Brain (tissue), 1 donor: ENCODE measurements around a stretch of chr12.

- RRBS, result no CpG with 5 or more reads among the region's 8 CpGs
These were observed 9.7 kb downstream of the IQSEC3 start for GRCh38 chr12:76257-76603.

DNA sequence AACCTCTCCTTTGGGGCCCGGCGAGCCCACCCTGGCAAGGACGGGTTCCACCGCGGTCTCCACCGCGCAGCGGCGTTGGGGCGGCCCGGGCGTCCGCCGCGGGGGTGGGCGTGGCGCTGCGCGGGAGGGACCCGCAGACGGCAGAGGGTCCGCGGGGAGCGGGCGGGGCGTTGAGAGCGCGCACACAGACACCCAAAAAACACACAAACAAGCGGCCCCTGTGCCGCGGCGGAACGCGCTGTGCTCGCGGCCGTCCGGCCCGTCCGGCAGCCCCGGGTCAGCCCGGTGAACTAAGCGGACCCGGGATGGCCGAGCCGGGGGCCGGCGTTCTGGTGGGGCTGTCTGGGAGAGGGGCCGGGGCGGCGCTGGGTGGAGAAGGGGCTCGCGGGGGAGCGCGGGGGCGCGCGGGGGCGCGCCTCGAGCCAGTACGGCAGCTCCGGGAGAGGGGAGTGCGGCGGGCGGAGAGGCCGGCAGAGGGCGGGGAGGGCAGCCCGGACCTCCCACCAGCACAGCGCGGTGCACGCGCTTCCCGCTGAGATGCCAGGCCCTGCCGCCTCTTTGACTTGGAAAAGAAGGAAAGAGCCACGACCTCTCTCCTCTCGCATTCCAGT, 10.4 kb downstream of the SLC6A12 start:
- RRBS, result 11% methylated on average over 11 of the region's 77 CpGs

- RRBS, result no CpG with 5 or more reads among the region's 9 CpGs
These were observed 1.8 kb downstream of the SLC6A12 start for GRCh38 chr12:212209-212519.

DNA sequence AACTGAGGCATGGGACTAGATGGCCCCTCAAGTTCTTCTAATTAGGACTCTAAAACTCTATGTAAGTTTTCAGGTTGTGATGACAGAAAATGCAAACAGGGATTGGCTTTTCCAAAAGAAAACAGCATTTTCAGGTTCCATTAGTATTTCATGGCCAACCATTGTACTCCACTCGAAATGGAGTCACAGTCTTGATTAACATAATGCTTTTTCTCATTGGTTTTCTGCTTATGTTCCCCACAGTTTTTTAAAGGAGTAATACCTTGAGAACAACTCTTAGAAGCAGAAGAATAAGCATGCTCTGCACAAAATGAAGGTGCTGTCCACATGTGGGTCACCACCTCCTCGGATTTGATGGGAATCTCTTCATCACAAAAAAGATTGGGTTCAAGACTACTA, 34.1 kb upstream of the SLC6A13 start:
- RRBS, result no CpG with 5 or more reads among the region's 2 CpGs

- RRBS, result 1% methylated on average over 10 of the region's 40 CpGs
These were observed 741 bp downstream of the KDM5A start for GRCh38 chr12:388007-389150.

GRCh38 chr12:453251-454094, 6.3 kb upstream of the B4GALNT3 start:
- RRBS, result 14% methylated on average over 11 of the region's 68 CpGs

GRCh38 chr12:532719-533469, 73.2 kb downstream of the B4GALNT3 start:
- RRBS, result no CpG with 5 or more reads among the region's 7 CpGs

DNA sequence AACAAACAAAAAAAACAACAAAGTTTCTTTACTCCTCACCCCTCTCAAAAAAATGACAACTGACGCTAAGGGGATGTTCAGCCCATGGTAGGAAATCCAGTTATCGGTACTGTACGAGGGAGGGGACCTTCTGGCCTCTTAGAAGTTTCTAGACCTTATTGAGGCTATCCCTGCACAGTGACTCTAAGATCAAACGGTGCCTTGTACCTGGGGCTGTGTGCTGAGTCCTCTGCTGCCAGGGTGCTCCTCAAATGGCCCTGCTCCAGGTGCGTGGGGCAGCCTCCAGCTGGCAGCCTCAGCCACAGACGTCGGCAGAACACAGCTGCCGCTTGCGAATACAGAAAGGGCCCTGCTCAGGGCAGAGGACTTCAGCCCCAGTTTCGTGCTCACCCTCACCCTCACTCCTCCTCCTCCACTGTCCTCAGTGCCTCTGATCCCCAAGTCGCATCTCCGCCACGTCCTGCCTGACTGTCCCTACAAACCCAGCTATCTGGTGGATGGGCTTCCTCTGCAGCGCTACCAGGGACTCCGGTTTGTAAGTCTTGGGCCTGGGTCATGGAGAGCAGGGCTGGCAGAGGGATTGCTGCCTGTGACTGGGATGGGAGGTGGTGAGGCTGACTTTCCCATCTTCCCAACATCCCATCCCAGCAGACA, 90.9 kb downstream of the B4GALNT3 start:
- RRBS, result no CpG with 5 or more reads among the region's 15 CpGs

DNA sequence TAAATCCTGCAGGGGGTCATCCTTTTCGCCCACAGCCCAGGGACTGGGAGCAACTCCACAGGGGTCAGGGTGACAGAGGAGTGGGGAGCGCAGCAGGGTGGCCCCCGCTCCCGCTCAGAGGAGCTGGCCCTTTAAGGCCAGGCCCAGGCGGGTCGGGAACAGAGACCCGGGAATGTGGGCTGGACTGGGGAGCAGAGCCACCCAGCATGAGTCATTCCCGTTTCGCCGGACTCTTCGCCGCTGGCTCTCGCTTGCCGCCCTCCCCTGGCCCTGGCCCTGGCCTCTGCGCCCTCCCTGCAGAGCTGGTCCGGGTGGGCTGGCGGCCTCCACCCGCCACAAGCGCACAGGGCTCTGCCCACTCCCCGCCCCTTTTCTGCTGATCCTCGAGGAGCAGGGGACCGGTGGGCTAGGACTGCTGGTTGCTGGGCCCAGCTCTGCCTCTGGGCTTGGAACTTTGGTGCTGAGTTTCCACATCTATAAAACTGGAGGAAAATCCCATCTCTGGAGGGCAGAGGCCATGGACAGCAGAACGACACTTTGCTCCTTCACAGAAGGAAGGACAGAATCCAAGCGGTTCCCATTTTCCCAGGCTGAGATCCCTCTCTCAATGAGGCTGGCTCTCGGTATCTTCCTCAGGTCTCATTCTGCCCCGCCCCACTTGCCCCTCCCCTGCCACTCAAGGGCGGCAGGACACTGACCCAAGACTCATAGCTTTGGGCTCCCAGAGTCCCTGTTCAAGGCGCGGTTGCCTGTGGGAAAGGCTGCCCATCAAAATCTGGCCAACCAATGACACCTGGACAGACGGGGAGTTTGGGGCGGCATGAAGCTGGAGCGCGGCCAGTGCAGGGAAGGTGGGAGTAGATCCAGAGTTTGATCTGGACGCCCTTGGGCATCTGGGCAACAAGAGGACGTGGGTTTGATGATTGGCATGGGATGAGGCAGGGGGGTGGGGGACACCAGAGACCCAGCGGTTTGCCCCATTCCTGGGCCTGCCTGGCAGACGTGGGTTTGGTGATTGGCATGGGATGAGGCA, 92.5 kb downstream of the NINJ2 start:
- RRBS, result 10% methylated on average over 15 of the region's 37 CpGs

GRCh38 chr12:585445-585961, 77.7 kb downstream of the NINJ2 start:
- RRBS, result no CpG with 5 or more reads among the region's 13 CpGs

- RRBS, result no CpG with 5 or more reads among the region's 5 CpGs
These were observed 65.5 kb downstream of the RAD52 start for GRCh38 chr12:884062-884384.

DNA sequence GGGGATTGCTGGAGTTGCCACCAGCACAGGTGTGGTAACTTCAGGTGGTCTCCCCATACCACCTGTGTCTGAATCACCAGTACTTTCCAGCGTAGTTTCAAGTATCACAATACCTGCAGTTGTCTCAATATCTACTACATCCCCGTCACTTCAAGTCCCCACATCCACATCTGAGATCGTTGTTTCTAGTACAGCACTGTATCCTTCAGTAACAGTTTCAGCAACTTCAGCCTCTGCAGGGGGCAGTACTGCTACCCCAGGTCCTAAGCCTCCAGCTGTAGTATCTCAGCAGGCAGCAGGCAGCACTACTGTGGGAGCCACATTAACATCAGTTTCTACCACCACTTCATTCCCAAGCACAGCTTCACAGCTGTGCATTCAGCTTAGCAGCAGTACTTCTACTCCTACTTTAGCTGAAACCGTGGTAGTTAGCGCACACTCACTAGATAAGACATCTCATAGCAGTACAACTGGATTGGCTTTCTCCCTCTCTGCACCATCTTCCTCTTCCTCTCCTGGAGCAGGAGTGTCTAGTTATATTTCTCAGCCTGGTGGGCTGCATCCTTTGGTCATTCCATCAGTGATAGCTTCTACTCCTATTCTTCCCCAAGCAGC, 64.4 kb downstream of the RAD52 start:
- RRBS, result no CpG with 5 or more reads among the region's 5 CpGs

GRCh38 chr12:909601-910256, 39.8 kb downstream of the RAD52 start:
- RRBS, result no CpG with 5 or more reads among the region's 4 CpGs

DNA sequence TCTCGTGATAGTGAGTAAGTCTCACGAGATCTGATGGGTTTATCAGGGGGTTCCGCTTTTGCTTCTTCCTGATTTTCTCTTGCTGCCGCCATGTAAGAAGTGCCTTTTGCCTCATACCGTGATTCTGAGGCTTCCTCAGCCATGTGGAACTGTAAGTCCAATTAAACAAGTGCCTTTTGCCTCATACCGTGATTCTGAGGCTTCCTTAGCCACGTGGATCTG, 89.5 kb downstream of the ERC1 start:
- RRBS, result no CpG with 5 or more reads among the region's 7 CpGs

- RRBS, result no CpG with 5 or more reads among the region's 5 CpGs
These were observed 119.1 kb downstream of the ERC1 start for GRCh38 chr12:1110134-1110459.

GRCh38 chr12:1212629-1212931, 221.6 kb downstream of the ERC1 start:
- RRBS, result no CpG with 5 or more reads among the region's 3 CpGs

GRCh38 chr12:1533321-1534080, 60.9 kb downstream of the FBXL14 start:
- RRBS, result no CpG with 5 or more reads among the region's 18 CpGs

DNA sequence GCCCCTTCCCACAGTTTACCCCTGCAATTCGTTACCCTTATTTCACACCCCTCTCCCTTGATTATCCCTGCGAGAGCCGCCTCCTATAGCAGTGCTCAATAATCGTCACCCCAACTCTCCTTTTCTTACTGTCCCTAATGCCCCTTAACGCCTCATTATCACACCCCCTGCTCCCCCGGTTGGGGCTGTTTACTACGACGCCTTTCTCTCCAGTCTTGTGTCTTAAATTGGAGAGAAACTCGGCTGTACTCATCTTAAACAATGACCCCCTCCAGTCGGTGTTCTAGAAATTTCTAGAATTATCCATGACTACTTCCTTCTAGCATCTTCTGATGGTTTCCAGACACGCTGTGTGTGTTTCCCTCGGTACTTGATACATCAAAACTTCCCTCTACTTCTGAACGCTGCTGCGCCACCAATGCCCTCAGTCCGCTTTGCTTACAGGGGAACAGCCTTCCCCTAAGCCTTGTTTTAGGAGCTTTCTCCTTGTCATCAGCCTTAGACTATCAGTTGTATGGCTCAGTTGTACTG, 785 bp upstream of the FBXL14 start:
- RRBS, result no CpG with 5 or more reads among the region's 15 CpGs

GRCh38 chr12:1605137-1605552, 10.8 kb upstream of the FBXL14 start:
- RRBS, result 2% methylated on average over 4 of the region's 9 CpGs

- RRBS, result no CpG with 5 or more reads among the region's 5 CpGs
These were observed 14.3 kb upstream of the FBXL14 start for GRCh38 chr12:1608604-1609150.